Ascending aorta (tissue), 1 donor: ENCODE measurements around a stretch of chr7.

DNA sequence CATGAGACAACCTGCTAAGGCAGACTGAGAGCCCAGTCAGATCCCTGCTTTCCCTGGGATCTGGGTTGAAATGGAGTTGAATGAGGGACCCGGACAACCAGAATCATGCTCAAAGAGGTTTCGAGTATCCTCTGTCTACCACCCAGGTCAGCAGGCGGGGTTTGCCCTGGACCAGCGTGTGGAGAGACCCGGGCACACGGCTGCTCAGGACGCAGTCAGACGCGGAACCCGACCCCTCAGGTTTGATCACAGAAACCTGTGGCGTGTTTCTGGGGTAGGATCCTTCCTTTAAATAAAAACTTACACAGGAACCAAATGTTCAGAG, 330.6 kb downstream of the PTPRN2 start:
- PRO-cap = no peak

GRCh38 chr7:158268997-158269717, 318.5 kb downstream of the PTPRN2 start:
- PRO-cap = no peak

DNA sequence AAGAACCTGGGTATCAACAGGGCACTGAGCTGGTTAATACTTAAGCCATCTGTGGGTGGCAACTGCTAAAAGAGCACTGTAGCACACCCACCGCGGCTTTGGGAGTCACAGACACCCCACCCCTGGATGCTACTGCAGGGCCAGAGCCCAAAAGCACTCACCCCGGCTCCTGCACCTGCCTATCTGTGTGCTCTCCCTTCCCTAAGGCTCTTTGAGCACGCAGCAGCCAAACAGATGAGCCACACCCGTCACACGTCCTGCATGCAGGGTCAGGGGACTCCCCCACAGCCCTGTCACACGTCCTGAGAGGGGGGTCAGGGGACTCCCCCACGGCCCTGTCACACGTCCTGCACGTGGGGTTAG, 211.7 kb downstream of the PTPRN2 start:
- PRO-cap = no peak

DNA sequence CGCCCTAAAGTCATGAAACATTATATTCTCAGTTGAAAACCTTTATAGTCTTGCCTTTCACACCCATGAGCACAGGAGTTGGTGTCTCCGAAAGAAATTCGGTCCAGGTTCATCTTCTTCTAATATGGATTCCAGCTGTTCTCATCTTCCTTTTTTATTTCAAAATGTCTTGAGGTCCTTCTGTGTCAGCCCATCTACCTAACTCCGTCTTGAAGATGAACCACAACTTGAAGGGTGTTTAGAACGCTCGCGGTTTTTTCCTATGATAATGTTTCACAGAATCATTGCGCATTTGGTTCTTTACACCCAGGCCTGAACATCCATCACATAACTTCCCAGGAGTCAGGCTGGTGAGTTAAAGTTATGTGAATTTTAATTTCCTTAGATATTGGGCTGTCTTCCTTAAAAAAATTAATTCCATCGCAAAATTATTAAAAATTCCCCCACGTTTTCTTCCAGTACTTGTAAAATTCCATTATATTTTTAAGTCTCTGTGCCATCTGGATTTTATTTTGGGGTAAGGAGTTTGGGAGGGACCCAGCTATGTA, 136.1 kb downstream of the PTPRN2 start:
- PRO-cap = no peak

GRCh38 chr7:158549347-158549836, 38.2 kb downstream of the PTPRN2 start:
- PRO-cap = no peak

DNA sequence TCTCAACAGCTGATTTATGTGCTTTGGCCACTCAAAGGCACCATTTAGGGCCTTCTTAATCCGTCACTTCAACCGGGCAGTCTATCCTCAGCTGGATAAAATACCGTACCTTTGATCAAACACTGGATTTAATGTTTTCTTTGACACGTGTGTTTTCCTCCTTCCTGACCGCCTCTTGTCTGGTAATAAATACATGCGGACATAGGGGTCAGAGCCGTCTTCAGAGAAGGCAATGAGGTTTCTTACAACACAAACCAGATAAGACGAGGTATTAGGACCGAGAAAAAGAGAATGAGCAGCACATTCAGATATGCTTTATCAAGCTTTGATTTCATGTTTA, 32.3 kb upstream of the NCAPG2 start:
- PRO-cap = no peak

GRCh38 chr7:158777709-158778386, 51.5 kb downstream of the ESYT2 start:
- PRO-cap = no peak

- PRO-cap = no peak
Observed at GRCh38 chr7:158815120-158816051, 13.9 kb downstream of the ESYT2 start.

GRCh38 chr7:158816274-158816893, 12.9 kb downstream of the ESYT2 start:
- PRO-cap = no peak

DNA sequence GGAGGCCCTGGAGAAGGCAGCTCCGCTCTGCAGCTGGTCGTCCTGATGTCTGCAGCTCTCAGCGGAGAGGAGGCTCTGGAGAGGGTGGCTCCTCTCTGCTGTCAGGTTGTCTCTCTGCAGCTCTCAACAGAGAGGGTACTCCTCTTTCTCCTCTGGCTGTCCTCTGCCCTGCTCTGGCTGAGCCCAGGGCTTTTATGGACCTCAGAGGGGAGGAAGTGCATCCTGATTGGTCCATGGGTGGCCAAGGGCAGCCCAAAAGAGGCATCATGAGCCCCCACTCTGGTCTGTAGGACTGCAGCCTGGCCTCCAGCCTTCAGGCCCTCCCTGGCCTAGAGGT, 6.8 kb upstream of the DYNC2I1 start:
- PRO-cap = no peak

DNA sequence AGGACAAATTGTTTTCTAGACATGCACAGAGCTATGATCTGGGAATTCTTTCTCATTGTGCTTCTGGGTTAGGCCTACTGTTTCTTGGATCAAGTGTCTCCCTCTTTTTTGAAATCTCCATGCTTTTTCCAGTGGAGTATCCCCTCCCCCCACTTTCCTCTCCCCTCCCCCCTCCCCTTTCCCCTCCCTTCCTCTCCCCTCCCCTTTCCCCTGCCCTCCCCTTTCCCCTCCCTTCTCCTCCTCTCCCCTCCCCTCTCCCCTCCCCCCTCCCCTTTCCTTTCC, 2.2 kb downstream of the DYNC2I1 start:
- PRO-cap = no peak

DNA sequence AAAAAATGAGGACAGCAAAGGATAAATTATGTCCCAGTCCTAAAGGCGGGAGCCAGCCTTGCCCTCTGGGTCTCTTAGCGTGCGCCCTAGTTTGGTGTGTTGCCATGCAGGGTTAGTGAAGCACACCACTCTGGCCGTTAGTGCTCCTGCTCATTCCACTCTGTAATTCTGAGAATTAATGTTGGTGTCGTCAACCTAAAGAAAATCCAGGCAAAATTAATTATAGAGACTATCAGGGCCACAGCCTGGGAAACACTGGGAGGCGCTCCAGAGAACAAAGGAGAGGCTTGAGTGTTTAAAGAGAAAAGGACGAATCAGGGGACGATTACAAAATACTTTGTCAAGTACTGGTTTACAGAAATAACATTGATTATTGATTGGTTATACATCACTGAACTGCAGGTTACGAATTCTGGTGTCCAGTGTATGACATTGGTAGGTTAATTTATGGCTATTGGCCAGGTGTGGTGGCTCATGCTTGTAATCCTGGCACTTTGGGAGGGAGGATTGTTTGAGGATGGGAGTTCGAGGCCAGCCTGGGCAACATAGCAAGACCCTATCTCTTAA, 5.7 kb downstream of the DYNC2I1 start:
- PRO-cap = no peak

DNA sequence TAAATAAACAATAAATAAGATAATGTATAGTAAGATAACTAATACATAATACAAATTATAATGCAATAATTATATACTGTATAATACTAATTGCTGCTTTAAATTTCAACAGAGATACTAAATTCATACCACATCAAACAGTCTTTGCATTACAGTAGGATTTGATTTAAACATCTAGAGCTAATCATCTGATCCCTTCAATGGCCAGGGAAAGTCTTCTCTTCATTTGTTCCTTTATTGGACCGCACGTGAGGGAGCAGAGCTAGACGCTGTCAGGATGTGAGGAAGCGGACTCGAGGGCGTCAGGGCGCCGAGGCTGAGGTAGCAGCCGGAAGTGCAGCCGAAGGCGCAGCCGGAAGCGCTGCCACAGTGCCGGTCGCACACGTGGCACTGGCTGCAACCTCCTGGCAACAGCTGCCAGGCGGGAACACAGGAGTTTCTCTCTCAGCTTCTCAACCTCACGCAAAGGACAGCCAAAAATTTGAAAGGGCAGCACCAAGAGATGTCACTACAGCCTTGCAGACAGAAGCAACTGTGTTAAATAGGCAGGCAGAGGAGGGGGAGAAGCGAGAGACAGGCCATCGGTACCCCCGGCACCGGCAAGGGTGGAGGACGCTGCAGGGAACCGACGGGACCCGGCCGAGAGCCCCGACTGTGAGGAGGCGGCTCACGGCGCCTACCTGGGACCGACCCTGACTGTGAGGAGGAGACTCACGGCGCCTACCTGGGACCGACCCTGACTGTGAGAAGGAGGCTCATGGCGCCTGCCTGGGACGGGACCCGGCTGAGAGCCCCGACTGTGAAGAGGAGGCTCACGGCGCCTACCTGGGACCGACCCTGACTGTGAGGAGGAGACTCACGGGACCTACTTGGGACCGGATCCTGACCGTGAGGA, 32.4 kb downstream of the VIPR2 start:
- PRO-cap = no peak

- PRO-cap = no peak
Observed at GRCh38 chr7:159192710-159192994, 48.0 kb upstream of the VIPR2 start.